ENCODE measurements around a stretch of chr4.

DNA sequence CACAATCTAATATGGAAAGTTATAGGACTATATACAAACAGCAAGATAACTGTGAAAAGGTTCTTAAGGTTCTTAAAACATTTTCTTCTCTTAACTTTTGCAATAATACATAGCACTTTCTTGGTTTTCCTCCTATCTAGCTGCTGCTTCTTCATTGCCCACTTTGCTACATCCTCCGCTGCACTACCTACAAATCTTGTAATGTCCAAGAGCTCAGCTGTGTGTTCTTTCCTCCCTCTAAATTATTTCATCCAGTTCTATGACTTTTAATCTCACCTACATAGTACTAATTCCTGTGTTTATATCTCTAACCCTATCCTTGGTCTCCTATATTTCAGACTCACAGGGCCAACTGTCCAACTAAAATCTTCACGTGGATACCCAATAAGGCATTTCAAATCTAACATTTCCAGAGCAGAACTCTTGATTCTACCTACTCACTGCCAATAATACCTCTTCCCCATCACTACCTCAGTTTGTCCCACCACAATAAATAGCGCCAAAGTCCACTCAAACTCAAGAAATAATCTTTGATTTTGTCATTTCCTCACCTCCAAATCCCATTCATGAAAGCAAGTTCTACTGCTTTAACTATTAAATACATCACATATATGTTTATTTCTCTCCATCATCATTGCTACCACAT lies 165.7 kb downstream of the MAB21L2 start:
- PRO-cap = no peak

DNA sequence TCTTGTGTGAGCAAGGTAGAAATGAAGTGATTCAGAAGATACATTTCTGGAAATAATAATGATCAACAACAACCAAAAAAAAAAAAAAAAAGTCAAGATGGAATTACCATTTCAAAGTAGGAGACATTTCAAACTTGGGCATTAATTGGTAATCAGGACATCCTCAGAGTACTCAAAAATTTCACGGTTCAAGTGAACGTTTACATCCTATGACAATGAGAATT lies 19.2 kb downstream of the LRBA start:
- PRO-cap = no peak

DNA sequence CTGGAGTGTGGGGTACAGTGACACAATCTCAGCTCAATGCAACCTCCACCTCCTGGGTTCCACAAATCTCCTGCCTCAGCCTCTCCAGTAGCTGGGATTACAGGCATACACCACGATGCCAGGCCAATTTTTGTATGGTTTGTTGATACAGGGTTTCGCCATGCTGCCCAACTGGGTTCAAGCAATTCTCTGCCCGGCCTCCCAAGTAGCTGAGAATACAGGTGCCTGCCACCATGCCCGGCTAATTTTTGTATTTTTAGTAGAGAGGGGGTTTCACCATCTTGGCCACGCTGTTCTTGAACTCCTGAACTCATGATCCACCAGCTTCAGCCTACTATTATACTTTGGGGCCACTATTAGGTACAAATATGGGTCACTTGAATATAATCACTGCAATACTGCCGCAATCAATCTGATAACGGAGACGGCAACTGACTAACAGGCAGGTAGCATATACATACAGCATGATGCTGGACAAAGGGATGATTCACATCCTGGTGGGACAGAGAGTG lies 11.1 kb downstream of the LRBA start:
- PRO-cap = no peak

- PRO-cap = no peak
Observed at GRCh38 chr4:151015971-151016698, 1.1 kb upstream of the LRBA start.

DNA sequence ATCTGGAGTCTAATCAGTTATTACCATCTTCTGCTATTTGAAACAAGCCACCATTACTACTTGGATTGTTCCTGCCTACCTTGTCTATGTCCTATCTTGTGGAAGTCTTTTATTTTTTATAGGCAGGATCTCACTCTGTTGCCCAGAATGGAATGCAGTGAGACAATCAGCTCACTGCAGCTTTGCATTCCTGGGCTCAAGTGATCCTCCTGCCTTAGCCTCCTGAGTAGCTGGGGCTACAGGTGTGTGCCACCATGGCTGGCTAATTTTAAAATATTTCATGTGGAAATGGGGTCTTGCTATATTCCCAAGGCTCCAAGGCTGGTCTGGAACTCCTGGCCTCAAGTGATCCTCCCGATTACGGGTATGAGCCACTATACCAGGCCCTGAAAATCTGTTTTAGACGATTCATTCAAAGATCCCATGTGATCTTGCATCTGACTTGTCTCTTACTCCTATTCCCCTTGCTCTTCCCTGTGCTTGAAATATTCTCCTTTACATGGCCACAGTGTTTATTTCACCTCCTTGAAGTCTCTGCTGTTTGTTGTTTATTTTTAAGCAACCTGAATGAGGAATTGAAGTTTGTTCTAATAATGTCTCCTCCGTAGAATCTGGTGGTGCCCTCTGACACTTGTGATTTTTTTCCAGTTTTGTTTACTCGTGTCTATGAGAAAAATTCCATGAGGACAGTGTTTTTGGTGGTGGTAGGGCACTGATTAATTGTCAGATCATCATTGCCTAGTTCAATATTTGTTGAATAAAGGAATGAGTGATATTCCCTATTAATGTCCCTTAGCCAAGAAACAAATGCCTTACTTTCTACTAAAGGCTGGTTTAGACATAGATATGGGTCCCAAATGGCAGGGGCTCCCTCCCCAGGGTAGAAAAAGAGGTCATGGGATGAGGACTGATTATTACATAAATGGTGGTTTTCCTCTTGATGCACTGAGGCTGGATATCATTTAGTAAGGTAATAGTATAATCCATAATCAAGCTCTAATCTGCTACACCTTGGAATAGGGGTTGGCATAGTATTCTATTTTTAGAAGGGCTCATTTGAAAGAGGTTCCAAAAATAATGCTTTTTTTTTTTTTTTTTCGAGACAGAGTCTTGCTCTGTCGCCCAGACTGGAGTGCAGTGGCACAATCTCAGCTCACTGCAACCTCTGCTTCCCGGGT lies 8.0 kb downstream of the RPS3A start:
- PRO-cap = no peak

DNA sequence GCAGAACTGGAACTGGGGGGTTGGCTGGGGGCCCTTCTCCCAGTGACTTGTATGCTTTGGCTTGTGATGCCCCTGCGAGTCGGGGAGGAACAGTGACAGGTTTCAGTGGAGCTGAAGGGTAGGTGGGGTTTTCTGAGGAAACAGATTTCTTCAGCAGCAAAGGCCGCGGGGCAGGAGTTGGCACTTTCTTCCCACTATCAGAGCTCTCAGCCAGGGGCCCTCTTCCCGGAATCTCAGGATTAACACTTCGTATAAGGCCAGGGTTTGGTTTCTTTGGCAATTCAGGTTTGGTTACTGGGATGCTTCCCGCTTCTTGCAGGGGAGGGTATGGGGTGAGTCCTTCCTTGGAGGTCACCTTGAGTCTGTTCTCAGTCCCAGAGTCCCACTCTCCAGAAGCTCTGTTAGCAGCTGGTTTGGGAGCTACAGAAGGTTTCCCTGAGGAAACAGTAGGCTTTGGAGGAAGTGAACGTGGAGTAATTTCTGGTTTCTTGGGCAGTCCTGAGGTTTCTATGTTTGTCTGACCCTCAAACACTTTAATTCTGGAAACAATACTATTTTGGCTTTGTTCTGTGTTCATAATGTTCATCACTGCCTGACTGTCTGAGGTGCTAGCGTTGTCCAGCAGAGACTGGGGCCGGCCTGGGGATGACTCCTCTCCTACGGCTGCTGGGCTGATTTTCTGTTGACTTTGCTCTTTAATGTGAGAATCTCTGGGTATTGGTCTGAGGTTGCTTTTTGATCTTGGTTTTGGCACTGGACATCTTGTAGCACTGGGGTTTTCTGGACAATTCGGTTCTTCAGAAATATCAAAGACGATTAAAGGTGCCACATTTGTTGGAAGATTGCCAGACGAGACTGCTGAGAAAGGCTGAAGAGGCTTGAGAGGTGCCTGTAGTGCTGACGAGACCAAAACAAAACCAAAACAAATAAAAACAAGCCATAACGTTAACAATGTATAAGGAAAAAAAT lies 75.6 kb downstream of the RPS3A start:
- PRO-cap = no peak

GRCh38 chr4:151176445-151176967 lies 77.1 kb downstream of the RPS3A start:
- PRO-cap = no peak

- PRO-cap = no peak
Observed at GRCh38 chr4:151184462-151185046, 85.1 kb downstream of the RPS3A start.

GRCh38 chr4:151223253-151224081 lies 53.5 kb upstream of the PRSS48 start:
- PRO-cap = no peak

GRCh38 chr4:151402411-151402859 lies 6.5 kb upstream of the FHIP1A start:
- PRO-cap = no peak

- PRO-cap = no peak
Observed at GRCh38 chr4:151567105-151567336, 158.0 kb downstream of the FHIP1A start.

- PRO-cap = no peak
Observed at GRCh38 chr4:151781009-151781453, 20.2 kb upstream of the GATB start.

GRCh38 chr4:152071832-152072589 lies 311.2 kb upstream of the GATB start:
- PRO-cap = no peak

DNA sequence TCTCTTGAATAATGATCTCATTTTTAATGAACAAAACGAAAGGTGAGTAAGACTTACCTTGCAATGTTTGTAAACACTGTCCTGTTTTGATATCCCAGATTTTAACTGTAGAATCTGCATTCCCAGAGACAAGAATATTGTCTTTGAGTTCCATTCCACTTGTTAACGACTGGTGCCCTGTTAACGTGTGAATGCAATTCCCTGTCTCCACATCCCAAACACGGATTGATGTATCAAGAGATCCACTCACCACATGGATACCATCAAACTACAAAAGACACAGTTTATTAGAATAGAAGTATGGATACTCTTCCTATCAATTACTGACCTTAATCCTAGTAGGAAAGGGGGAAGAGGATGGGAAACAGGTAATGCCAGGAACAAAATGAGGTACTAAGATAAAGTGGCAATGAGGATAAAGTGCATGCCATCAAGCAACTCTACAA lies 211.7 kb downstream of the FBXW7 start:
- PRO-cap = no peak

- PRO-cap = no peak
Observed at GRCh38 chr4:152554184-152554802, 18.4 kb upstream of the FBXW7 start.

- PRO-cap = no peak
Observed at GRCh38 chr4:152635808-152636273, 44.0 kb downstream of the TMEM154 start.

DNA sequence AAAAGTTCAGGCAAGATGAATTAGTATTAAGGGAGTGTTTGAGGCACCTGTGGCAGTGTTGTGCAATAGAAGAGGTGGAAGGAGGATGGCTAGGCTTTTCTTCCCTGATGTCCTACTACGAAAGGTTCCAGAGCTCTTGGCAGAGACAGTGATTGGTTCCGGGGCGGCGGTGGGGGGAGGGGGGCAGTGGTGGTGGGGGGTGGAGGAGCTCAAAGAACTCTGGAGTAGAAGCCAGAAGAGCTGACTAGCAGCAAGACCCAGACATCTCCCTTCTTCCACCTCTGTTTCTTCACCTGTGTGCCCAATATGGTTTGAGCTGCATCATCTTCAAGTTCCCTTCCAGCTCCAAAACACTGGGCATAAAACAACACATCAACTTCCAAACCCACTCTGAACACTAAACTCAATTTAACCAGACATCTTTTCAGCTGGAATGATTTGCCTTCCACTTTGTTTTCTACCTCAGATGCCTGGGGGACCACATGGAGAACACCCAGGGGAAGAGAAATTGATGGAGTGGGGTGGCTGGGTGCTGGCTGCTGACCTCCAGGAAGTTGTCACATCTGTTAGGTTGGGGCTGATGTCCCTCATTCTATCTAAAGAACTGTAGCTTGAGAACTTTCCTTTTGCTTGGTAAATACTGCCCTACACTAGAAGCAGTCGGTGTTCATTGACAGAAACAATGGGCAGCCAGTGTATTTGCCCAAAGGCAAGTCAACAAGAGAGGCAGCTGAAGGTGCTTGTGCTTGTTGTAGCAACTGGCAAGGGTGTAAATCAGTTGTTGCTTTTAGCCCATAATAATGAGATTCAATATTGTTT lies 1.2 kb downstream of the TMEM154 start:
- PRO-cap = no peak

- PRO-cap = no peak
Observed at GRCh38 chr4:152997812-152998333, 61.8 kb downstream of the FHDC1 start.

DNA sequence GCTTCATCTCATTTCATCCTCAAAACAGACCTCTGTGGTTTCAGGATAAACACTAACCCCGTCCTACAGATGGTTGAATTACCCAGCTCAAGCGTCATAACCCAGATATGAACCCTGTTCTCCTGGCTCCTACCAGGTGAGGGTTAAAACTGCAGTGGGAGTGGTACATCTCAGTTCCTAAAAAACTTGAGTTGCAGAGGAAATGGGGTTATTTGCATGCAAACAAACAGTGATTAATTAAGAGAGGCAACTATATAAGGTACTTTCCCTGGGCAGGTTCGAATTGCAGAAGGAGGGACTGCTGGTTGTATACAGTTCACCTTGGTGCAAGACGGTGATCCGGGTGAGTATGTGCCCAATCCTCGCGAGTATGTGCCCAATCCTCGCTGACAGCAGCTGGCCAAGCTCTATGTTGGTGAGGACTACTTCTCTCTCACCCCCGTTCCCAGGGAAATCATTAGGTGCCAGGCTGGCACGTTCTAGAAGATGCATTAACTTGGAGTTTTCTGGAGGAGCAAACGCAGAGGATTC lies 72.6 kb downstream of the FHDC1 start:
- PRO-cap = no peak

- PRO-cap = no peak
Observed at GRCh38 chr4:153294887-153295721, 49.4 kb upstream of the MND1 start.

Data from SEM (cell line).